Measurements from ENCODE around the gene OXER1.

DNA sequence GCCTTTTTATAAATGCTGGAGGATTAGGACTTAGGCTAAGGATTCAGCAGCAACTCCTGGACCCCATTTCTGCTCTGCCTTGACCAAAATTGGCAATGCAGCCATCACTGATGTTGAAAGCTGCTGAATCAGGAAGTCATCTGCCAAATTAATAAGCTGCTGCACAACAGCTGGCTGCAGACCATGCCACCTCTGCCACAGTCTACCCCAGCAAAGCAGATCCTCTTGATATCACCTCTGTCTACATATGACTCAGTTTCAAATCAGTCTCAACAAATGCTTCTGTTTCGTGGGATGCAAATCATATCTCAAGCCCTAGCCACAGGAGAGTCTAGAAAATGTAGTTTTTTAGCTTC lies 7.1 kb upstream of the SOS1 start:
- PRO-cap: no peak

DNA sequence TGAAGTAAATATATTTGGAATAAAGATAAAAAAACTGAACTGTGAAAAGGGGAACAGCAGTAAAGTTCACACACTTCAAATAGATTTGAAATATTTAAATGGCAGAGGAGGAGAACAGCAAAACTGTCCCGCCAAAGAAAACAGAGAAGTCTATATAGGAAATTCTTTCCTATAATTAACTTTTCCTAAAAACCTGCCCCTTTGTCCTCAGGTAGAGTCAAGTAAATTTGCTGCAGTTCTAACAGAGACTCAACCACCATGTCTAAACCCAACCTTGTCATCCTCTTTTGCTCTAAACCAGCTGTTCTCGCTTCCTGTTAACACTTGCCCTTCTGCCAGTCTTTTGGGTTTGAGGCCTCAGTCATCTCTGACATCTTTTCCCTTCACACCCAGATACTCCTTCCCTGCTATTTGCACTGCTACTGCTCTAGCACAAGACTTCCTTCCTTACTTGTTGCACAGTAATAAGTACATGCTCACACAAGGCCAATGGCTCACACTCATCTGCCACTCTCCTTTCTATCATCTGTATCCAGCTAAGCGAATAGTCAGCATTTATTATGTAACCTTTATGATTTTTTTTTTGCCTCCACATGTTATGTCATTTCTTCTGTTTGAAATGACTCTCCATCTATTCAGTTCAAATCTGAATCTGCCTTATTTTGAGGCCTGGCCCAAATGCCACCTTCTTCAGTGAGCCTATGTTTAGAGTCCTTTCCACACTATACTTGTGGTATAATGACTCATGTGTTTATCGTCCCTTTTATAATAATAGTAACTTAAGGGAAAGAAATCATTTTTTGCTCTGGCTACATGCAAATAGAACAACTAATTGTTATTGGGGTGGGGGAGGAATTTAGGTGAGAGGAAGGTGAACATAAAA lies 145.3 kb upstream of the SOS1 start:
- PRO-cap: no peak

- PRO-cap: no peak
Measured at GRCh38 chr2:39335472-39336024, 101.5 kb downstream of the MAP4K3 start.

GRCh38 chr2:39497483-39497964 lies 60.4 kb upstream of the MAP4K3 start:
- PRO-cap: no peak

DNA sequence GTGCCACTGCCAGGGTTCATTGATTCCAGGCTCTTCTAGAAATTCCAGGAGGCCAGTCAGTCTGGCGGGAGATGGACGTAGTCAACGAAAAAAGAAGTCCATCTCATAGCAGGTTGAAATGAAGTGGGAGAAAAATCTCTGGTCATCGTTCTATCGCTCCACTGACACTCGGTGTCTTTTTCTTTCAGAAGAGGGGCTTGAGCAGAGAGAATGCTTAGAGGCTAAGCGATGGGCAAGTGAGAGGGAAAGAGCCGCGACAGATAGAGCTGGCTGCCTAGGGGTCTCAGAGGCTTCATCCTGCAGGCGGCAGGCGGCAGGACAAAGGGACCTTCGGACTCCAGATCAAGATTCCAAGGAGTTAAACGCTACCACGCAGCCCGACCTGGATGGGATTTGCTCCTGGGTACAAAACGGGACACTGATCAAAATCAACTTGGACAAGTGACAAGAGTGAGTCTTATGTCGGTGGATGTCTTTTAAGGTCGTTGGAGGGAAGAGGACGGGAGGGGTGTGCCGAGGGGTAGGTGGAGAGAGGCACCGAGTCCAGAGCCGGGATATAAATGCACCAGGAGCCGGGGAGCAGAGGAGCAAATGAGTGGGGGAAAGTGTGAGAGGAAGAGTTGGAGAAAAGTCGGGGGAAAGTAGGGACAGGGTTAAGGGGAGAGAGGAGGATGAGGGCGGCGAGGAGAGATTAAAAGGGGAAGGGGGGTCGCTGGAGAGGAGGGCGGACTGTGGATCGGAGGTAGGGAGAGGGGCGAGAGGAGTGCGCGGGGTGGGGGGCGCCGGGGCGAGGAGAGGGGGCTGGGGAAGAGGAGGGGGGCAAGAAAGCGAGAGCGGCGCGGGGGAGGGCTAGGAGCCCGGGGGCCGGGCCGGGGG lies 580 bp upstream of the TMEM178A start:
- PRO-cap: no peak

GRCh38 chr2:39944314-39944710 lies 165.3 kb upstream of the THUMPD2 start:
- PRO-cap: no peak

DNA sequence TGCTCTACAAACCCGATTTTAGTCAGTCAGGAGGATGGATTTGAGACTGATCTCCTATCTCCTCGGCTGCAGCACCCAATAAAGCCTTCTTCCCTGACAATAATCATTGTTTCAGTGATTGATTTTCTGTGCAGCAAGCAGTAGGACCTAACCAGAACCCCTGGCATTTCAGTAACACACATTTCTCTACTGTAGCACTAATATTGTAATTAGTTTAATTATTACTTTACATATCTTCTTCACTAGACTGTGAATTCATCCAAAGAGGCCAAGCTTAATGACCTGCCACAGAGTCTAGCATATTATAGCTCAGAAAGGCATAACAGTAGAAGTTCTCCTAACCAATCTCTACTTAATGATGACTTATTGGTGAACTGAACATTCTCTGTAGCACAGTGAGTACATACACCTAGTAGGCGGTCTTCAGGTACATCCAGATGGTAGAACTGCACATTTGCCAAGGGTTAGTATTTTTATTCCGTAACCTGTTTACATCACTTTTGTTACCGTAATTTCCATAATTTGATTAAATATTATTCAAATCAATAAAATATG lies 69.9 kb downstream of the SLC8A1 start:
- PRO-cap: no peak

DNA sequence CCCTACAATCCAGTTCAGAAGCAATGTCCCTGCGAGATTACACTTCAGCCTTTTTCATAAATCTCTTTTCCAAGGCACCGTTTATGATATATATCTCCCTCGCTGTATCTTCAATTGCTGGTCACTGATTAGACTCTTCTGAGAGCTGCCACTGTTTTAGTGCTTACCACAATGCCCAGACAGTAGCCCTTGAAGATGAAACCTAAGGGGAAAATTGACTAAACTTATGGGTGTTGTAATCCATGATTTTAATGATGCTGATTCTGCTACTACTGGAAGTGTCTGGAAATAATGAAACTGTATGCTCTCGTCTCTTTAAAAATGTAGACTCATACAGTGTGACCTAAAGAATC lies 5.4 kb upstream of the SLC8A1 start:
- PRO-cap: no peak

DNA sequence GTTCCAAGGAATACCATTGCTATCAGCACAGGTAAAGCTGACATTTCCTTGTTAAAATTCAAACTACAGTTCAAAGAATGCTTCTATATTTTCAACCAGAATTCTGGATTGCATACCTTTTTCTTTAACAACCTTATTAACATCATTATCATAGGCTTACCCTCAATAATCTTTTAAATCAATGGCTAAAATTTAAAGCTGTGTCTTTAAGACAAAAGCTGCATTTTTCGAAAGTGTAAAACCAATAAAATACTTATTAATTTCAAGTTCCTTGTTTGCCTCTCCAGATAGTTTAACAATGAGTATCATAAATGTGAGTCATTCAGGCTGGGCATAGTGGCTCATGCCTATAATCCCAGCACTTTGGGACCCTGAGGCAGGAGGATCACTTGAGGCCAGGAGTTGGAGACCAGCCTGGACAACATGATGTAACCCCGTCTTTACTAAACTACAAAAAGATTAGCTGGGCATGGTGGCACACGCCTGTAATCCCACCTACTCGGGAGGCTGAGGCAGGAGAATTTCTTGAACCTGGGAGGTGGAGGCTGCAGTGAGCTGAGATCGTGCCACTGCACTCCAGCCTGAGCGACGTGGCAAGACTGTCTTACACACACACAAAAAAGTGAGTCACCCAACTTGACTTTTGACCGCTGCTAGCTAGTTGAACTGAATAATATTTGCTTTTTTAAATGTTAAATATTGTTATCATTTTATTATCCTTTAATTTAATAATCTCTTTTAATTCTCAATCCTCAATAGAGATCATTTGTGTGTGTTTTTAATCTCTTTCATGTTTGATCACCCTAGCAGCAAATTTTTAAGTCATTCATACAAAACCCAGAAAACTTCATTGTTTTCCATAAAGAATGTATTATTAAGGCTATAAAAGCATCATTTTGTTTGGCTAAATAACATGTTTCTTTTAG lies 187.7 kb upstream of the PKDCC start:
- PRO-cap: no peak

DNA sequence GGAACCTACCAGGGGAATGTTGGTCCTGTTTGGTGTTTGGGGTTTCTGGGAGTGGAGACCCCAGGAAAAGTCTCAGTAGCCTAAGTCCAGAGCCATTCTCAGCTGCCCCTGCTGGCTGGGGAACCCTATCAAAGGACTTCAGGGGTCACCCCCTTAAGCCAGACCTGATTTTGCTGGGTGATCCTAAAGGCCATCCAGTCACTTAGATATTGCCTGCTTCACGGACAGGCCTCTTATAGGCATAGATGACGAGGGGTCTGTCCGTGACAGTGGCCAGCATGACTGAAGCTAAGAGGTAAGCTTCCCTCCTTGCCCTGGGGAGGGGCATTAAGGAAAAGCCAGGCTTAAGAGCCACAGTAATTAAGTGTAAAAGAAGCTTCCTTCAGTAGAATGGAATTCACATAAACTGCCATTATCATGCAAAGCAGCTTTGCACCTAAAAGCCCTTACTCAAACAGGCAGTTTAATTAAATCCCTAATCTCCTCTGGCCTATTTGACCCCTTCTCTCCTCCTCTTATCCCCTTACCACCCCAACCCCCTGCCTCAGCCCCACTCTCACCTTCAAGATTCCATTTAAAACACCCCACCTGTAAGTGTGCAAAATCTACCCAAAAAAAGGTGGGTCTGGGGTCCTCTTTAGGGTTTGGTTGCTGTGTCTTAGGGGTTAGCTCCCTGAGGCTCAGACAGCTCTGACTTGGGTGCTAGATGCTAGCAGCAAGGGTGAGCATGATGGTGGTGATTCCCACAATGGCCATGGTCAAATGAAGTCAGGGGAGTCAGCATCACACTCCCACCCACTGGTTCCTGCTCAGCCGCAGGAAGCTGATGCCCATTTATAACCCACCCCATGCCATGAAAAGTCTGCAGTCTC lies 99.3 kb upstream of the PKDCC start:
- PRO-cap: no peak

- PRO-cap: no peak
Measured at GRCh38 chr2:42045791-42046067, 2.1 kb upstream of the PKDCC start.

DNA sequence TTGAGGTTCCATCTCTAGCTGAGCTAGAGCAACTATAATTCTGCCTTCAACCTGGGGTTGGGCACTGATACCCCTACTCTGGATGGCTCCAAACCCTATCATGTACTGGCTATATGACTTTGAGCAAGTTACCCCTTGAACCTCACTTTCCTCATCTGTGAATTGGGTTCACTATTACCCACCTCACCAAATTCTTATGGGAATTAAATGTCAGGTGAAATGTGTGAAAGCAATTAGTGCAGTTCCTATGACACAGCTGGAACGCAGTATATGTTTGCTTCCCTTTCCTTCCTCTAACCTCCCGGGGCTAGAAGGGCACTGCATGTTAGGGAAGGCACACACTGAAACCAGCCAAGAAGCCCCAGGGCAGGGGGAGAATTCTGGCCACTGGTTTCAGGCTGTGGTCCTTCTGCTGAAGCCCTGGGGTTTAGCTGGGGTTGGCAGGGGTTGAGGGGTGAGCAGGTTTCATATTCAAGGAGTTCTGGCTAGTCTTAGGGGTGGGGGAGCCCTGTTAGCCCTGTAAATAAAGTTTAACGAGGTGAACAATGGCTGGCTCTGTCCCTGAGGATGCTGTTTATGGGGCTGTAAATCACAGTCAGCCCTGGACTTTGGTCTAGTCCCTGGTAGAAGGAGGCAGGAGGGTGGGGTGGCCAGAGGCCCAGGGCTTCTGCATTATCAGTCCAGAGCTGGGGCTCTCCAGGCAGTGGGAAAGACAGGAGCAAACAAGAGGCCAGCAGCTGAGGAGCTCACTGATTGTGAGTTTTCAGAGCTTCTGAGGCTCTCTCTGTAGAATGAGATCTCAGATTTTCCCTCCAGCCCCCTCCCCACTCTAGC lies 8.0 kb downstream of the PKDCC start:
- PRO-cap: no peak

DNA sequence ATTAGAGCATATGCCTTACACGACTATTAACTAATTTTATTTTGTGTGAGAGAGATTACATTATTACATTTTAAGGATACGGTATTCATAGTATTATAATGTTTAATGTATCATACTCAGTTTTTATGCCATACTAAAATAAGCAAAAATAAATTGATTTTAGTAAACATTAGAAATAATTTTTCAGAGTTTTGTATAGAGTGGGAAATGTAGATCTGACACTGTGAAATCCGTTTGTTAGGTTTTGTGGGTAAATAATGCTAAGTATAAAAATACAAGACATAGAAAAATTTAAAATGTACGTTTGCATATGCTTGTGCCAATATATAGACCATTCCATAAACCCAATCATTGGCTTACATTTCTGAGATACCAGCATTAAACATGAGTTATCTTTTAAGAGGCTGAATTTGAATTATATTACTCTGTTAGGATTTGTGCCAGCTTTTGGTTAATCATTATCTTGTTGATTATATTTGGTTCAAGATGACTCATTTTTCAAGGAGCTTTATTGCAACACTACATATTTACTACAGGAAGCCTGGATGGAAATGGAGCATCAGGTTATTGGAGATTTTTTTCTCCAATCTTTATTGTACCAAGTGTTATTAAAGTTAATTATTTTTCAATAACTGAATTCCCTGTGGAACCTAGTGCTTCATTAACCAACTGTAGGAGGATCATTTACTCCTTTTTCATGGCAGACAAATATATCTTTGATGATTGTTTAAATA lies 26.3 kb downstream of the EML4 start:
- PRO-cap: no peak

GRCh38 chr2:42196461-42197359 lies 27.6 kb downstream of the EML4 start:
- PRO-cap: no peak

- PRO-cap: no peak
Measured at GRCh38 chr2:42247004-42247746, 78.0 kb downstream of the EML4 start.

- PRO-cap: no peak
Measured at GRCh38 chr2:42340367-42341191, 20.4 kb downstream of the COX7A2L start.

GRCh38 chr2:42763861-42764414 lies at the start of gene OXER1:
OXER1 (minus strand) TSS chr2:42764135.
- PRO-cap: no peak

DNA sequence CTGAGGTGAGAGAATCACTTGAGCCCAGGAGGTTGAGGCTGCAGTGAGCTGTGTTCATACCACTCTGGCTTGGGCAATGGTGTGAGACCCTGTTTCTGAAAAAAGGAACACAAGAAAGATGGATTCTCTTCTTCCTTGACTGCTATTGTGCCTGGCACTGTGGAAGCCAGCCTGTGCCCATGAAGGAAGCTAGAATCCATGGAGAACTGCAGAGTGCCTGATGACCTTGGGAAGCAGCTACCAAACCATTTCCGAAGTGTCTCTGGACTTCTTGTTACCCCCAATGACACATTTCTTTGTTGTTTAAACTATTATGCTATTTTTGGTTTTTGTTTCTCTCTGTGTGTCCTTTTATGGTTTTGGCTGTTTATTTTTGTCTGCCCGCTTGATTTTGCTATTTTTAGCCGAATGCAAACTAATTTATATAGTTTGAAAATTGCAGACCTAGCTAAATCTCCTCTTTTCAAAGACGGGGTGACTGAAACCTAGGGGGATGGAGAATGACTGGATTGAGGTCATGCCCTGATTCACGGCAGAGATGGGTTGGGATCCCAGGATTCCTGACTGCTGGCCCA lies 116.1 kb upstream of the HAAO start:
- PRO-cap: no peak

GRCh38 chr2:42962507-42963152 lies 170.2 kb upstream of the HAAO start:
- PRO-cap: no peak

DNA sequence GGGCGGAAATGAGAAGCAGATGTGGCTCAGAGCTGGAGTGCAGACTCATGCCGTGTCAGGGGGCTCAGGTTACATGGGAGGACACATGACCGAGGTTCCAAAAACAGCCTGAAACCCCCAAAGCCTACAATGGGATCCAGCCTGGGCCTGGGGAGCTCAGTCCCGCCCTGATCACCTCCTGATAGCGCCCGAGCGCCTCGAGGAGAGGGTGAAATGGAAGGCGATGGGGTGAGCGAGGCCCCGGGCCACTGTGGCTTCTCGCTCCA lies 175.7 kb upstream of the HAAO start:
- PRO-cap: no peak